ENCODE results near the genes KRTAP26-1, KRTAP19-3 and KRTAP21-3.

GRCh38 chr21:29017772-29017980 is 1.5 kb downstream of the RWDD2B start:
- PRO-cap, result no peak
CAGE:
- cytosol, long polyA plus RNA, result no peak
- long polyA plus RNA, result no peak
- nucleus, long polyA plus RNA, result no peak

GRCh38 chr21:29073779-29074403 is 443 bp upstream of the CCT8 start:
- PRO-cap, result bidirectional peak, plus-strand start at chr21:29073848, minus-strand start at chr21:29073626
CAGE:
- cytosol, long polyA plus RNA, result no peak
- long polyA plus RNA, result no peak
- nucleus, long polyA plus RNA, result no peak

- PRO-cap, result no peak
CAGE:
- cytosol, long polyA plus RNA, result no peak
- long polyA plus RNA, result no peak
- nucleus, long polyA plus RNA, result no peak
Observed at GRCh38 chr21:29182062-29182516, 51.6 kb downstream of the MAP3K7CL start.

GRCh38 chr21:29298986-29299276 is 209 bp downstream of the BACH1 start:
- PRO-cap, result no peak
CAGE:
- cytosol, long polyA plus RNA, result no peak
- long polyA plus RNA, result no peak
- nucleus, long polyA plus RNA, result no peak

DNA sequence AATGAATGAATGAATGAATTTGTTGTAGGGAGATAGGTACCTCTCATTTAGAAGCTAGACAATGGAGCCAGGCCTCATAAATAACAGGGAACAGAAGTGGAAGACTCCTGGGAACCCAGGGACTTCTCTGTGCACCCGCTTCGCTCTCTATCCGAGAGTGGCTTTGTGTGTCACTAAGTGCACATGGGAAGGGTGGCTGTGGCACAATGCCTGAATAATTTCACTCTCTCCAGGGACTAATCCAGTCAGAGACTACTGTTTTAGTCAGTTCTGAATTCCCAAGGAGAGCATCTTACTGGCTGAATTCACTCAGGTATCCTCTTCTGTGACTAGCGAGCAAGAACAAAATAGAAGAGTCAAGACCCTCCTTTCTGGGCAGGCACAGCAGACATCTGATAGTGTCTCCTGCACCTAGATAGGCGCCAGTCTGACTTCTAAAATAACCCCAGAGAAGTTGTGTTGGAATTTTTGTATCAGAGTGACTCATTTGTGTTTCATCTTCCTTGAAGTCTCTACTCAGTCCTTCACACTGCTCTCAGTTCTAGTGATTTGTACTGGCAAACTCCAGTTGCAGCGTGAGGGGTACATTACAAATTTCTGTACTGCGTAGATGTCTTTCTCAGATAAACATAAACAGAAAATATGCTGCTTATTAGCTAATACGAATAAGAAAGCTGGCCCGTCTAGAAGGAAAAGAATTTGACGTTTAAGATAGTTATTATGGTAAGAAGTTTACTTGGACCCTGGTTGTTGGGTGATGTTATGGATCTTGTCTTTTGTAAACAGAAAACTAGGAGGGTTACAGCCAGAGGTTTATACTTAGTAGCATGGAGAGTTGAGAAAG is 34.0 kb downstream of the BACH1 start:
- PRO-cap, result no peak
CAGE:
- cytosol, long polyA plus RNA, result no peak
- long polyA plus RNA, result no peak
- nucleus, long polyA plus RNA, result no peak

DNA sequence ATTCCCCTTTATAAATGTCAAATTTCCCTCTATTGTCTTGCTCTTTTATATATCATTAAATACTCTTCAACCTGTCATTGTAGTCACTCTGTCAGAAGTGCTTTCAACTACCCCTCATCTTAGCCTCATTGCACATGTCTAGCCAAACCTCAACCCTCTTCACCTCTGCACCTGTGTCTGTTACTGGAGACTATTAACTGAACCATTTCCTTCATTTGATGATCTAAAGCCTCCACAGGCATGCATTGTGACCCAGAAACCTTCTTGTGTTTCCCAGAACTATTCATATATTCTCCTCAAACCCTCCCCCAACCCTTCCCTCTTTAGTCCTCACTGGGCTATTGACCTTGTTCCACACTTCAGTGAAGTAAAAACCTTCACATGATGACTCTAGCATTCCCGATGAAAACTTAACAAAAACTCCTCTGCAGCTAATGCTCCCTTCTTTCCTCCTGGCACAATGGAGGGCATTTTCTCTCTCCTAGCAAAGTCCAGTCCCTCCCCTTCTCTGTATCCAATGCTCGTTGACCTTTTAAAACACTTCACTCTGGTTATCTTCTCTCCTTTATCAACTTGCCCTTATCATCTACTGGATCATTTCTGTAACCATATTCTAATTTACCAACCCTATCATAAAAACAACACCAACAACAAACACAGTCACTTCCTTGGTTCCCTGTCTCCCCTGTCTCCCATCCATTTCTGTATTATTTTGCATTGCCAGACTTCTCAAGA is 86.1 kb downstream of the BACH1 start:
- PRO-cap, result no peak
CAGE:
- cytosol, long polyA plus RNA, result no peak
- long polyA plus RNA, result no peak
- nucleus, long polyA plus RNA, result no peak

DNA sequence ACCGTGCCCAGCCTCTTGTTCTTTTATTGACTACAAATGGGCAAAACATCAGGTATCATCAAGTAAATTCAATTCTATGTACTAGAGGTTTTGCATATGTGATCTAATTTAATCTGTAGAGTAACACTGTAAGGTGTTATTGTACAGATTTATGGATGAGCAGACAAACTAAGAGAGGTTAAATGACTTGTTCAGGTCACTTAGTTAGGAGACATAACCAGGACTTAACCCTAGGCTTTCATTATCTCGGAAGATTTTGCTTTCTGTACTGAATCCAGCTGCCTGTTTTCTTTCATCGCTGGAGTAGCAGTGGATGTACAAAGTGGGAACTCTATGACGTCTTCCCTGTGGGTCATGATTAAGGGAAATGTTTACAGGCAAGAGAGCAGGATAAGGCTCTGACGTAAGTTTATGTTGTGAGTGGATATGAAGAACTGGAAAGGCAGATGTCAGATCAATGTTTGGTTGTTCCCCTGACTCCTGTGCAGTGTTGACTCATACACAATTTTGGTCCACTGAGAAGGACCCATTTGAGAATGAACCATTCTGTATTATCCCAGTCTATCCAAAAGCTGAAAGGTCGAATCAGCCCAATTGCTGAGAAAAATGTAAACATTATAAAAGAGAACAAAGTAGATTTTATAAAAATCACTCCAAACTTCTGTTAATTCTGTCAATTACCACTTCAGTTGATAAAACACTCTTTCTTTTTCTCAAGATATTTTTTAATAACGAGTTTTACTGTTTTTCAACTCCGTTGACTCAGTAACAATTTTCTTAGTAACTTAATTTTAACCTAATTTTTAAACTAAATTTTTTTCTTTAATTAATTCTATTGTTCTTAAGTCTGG is 292.4 kb downstream of the GRIK1 start:
- PRO-cap, result no peak
CAGE:
- cytosol, long polyA plus RNA, result no peak
- long polyA plus RNA, result no peak
- nucleus, long polyA plus RNA, result no peak

- PRO-cap, result no peak
CAGE:
- cytosol, long polyA plus RNA, result no peak
- long polyA plus RNA, result no peak
- nucleus, long polyA plus RNA, result no peak
Observed at GRCh38 chr21:30320301-30320592, at the start of gene KRTAP26-1. KRTAP26-1 (minus strand) TSS chr21:30320315.

- PRO-cap, result no peak
CAGE:
- cytosol, long polyA plus RNA, result no peak
- long polyA plus RNA, result no peak
- nucleus, long polyA plus RNA, result no peak
Observed at GRCh38 chr21:30491930-30492212, at the start of gene KRTAP19-3. KRTAP19-3 (minus strand) TSS chr21:30492013.

DNA sequence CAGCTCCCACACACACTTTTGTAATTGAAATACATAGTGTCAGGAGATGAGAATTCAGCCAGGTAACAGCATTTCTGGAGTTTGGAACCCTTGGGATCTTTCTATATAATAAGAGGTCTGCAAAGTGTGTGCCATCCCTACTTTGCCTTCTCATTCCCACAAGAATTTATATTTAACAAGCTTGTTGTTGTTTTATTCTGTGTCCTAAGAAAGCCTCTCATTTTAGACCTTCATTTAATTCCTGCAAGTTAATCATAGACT is at the start of gene KRTAP21-3:
TSS of gene KRTAP21-3 (minus strand) at position 53 of the 261 bp plus-strand sequence.
- PRO-cap, result no peak
CAGE:
- cytosol, long polyA plus RNA, result no peak
- long polyA plus RNA, result no peak
- nucleus, long polyA plus RNA, result no peak

DNA sequence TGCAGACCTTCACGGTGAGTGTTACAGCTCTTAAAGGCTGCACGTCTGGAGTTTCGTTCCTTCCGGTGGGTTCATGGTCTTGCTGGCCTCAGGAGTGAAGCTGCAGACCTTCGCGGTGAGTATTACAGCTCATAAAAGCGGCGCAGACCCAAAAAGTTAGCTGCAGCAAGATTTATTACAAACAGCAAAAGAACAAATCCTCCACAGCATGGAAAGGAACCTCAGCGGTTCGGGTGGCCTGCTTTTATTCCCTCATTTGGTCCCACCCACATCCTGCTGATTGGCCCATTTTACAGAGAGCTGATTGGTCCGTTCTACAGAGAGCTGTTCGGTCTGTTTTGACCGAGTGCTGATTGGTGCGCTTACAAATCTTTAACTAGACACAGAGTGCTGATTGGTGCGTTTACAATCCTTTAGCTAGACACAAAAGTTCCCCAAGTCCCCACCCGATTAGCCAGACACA is 49.6 kb upstream of the KRTAP19-8 start:
- PRO-cap, result no peak
CAGE:
- cytosol, long polyA plus RNA, result no peak
- long polyA plus RNA, result no peak
- nucleus, long polyA plus RNA, result no peak

GRCh38 chr21:31251749-31252515 is 92.1 kb downstream of the TIAM1 start:
- PRO-cap, result no peak
CAGE:
- cytosol, long polyA plus RNA, result no peak
- long polyA plus RNA, result no peak
- nucleus, long polyA plus RNA, result no peak

DNA sequence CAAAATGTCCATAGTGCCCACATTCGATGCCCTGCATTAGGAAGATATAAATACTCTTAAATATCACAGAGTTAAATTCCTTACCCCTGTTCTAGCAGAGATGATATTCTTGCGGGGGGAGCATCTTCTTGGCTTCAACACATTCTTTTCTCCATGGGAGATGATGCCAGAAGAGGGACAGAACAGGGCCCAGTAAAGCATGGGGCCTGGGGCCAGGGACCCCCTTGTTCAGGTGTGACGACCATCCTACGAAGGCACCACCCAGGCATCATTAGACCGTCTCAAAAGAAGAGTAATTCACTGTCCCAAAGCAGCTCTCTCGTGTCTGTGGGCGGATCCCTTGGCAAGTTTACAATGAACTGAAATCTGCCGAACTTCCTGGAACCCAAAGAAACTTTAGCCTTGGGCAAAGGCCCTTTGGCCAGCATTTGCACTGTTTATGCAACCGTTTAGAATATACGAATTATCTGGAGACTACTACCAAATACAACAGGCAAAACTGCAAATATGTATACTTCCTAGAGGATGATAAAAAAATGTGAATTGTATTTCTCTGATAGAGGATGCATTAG is 1.6 kb upstream of the SOD1 start:
- PRO-cap, result no peak
CAGE:
- cytosol, long polyA plus RNA, result no peak
- long polyA plus RNA, result no peak
- nucleus, long polyA plus RNA, result no peak

GRCh38 chr21:31659884-31660675 is 587 bp downstream of the SOD1 start:
- PRO-cap, result no peak
CAGE:
- cytosol, long polyA plus RNA, result no peak
- long polyA plus RNA, result no peak
- nucleus, long polyA plus RNA, result no peak

DNA sequence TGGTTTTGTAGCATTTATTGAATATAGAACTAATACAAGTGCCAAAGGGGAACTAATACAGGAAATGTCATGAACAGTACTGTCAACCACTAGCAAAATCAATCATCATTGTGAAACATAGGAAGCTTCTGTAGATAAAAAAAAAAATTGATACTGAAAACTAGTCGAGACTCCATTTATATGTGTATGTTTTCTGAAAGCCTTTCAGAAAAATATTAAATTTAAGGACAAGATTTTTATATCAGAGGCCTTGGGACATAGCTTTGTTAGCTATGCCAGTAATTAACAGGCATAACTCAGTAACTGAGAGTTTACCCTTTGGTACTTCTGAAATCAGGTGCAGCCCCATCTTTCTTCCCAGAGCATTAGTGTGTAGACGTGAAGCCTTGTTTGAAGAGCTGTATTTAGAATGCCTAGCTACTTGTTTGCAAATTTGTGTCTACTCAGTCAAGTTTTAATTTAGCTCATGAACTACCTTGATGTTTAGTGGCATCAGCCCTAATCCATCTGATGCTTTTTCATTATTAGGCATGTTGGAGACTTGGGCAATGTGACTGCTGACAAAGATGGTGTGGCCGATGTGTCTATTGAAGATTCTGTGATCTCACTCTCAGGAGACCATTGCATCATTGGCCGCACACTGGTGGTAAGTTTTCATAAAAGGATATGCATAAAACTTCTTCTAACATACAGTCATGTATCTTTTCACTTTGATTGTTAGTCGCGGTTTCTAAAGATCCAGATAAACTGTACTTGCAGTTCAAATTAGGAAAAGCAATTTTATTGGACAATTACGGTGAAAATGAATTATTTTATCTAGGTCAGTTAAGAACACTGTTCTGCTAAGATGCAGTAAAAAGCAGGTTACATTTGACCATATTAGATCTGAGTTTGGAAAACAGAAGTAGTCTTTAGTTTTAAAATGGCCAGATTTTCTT is 7.5 kb downstream of the SOD1 start:
- PRO-cap, result no peak
CAGE:
- cytosol, long polyA plus RNA, result no peak
- long polyA plus RNA, result no peak
- nucleus, long polyA plus RNA, result no peak

- PRO-cap, result no peak
CAGE:
- cytosol, long polyA plus RNA, result no peak
- long polyA plus RNA, result no peak
- nucleus, long polyA plus RNA, result no peak
Observed at GRCh38 chr21:31714045-31714716, 17.7 kb downstream of the SCAF4 start.

GRCh38 chr21:31732159-31732800 is 362 bp upstream of the SCAF4 start:
- PRO-cap, result bidirectional peak, plus-strand start at chr21:31732271, minus-strand start at chr21:31732118; unidirectional peak, minus-strand start at chr21:31732479
CAGE:
- cytosol, long polyA plus RNA, result no peak
- long polyA plus RNA, result no peak
- nucleus, long polyA plus RNA, result no peak

GRCh38 chr21:31908076-31908786 is 35.4 kb downstream of the HUNK start:
- PRO-cap, result no peak
CAGE:
- cytosol, long polyA plus RNA, result no peak
- long polyA plus RNA, result no peak
- nucleus, long polyA plus RNA, result no peak

- PRO-cap, result no peak
CAGE:
- cytosol, long polyA plus RNA, result no peak
- long polyA plus RNA, result no peak
- nucleus, long polyA plus RNA, result no peak
Observed at GRCh38 chr21:32592926-32593494, 7.7 kb upstream of the TCP10L start.

DNA sequence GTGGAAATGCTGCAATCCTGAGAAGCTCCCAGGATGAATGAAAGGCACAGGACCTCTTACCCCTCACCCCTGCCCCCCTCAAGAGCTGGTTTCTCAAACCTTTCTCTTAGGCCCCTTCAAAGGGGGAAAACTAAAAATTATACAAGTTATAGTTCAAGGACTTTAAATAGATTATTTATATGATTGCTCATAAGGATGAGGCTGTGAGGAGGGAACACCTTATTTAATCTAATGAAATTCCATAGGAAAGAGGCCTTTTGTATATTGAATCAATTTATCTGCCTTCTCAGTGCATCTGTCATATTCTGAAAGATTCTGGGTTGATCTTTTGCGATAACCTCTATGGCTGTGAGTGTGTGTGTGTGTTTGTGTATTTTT is 955 bp upstream of the IL10RB start:
- PRO-cap, result no peak
CAGE:
- cytosol, long polyA plus RNA, result no peak
- long polyA plus RNA, result no peak
- nucleus, long polyA plus RNA, result no peak